ENCODE data around the gene PSMD14.

DNA sequence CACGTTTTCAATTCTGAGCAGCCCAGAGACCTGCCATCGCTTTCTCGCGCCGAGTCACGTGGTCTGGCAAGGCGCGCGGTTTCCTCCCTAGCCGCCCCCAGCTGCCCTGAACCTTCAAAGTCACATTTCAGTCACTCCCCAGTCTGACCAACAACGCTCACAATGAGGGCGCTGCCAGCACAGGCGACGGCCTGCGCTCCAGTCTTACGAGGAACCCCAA is 69.7 kb upstream of the ITGB6 start:
- PRO-cap, result bidirectional peak, plus-strand start at position 134 of the sequence, minus-strand start at position 46 of the sequence

- PRO-cap, result no peak
Measured at GRCh38 chr2:160446289-160446949, 47.2 kb downstream of the RBMS1 start.

- PRO-cap, result no peak
Measured at GRCh38 chr2:160470597-160471244, 22.9 kb downstream of the RBMS1 start.

DNA sequence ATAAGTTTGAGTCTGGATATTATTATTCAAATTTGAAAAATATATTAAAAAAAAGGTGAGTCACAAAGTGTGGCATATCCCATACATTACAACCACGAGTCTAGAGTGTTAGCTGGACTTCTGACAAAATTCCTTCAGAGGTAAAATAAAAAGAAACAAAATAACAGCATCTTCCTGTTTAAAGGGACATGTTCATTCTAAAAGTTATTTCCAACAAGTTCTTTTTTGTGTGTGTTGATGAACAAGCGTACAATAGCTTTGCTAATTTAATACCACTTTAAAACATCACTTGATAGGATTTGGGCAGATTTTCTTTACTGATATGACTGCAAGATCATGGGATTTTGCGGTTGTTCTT is 19.5 kb downstream of the RBMS1 start:
- PRO-cap, result no peak

- PRO-cap, result no peak
Measured at GRCh38 chr2:160491028-160491423, 2.6 kb downstream of the RBMS1 start.

DNA sequence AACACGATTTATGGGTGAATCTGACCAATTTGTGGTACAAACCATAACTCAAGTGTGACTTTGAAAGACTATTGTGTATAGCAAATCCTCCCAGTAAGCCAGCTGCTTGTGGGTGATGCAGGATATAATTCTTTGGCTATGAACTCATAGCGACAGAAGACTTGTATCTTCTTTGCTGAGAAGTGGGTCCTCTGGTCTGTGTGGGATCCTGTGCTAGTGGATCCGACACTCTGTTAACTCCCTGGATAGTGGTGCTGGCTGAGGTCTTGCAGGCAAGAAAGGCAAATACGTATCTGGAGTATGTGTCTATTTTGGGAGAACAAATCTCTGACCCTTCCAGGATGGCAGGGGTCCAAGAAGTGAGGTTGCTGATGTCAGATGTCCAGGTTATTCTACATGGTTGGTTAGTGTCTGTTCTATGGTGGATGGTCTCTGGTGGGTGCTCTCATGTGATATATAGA is 44.9 kb upstream of the RBMS1 start:
- PRO-cap, result no peak

- PRO-cap, result no peak
Measured at GRCh38 chr2:160956611-160956992, 203.6 kb upstream of the TANK start.

GRCh38 chr2:160994222-160994721 is 166.0 kb upstream of the TANK start:
- PRO-cap, result no peak

DNA sequence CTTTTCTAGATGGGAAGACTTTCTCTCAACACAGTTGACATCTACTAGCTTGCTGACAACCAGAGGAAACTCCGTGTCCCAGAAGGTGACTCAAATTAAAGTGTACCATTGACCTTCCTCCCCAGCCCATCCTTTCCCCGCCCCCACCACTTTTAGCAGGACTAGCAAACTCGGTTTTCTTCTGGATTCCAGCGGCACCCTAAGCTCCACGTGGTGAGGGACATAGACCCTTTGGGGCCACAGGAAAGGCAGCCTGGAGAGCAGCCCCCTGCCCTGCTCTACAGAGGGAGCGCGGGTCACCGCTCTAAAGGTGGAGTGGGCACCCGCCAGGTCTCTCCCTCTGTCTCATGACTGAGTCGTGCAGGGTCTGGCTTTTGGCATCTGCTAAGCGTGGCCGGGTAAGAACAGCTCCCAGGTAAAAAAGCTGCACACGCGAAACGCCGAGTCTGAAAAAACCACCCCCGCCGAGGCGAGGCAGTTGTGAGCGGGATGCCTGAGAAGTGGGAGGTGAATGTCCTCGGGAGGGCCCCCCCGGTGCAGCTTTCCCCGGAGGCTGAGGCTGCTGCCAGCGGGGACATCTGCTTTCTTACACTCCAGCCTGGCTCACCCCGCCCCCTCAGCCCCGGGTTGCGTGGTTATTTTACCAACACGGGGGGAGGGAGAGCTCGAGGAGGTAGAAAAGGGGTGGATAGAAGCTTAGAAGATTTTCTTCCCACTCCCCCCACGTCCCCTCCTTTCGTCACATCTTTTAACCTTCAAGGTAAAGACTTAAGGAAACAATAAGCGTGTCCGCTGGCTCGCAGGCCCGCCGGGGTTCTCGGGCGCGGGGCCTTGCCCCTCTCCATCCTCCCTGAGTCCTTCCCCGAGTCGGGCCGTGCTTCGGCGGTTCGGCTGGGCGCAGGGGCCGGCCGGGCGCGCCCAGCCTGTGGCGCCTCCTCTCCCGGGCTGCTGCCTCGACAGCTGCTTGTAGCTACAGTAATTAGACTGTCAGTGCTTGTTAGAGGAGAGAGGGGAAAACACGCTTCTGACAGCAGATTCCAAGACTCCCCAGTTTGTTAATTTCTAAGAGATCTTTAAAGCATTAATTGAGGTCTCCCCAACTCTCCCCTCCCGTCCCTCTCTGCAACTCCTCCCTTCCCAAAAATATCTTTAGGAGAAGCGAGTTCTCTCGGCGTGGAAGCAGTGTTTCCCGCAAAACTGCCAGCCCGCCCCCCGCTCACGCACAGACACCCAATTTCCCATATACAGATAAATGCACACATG is 70.6 kb upstream of the PSMD14 start:
- PRO-cap, result no peak

GRCh38 chr2:161278360-161279604 is 29.4 kb upstream of the PSMD14 start:
- PRO-cap, result no peak

DNA sequence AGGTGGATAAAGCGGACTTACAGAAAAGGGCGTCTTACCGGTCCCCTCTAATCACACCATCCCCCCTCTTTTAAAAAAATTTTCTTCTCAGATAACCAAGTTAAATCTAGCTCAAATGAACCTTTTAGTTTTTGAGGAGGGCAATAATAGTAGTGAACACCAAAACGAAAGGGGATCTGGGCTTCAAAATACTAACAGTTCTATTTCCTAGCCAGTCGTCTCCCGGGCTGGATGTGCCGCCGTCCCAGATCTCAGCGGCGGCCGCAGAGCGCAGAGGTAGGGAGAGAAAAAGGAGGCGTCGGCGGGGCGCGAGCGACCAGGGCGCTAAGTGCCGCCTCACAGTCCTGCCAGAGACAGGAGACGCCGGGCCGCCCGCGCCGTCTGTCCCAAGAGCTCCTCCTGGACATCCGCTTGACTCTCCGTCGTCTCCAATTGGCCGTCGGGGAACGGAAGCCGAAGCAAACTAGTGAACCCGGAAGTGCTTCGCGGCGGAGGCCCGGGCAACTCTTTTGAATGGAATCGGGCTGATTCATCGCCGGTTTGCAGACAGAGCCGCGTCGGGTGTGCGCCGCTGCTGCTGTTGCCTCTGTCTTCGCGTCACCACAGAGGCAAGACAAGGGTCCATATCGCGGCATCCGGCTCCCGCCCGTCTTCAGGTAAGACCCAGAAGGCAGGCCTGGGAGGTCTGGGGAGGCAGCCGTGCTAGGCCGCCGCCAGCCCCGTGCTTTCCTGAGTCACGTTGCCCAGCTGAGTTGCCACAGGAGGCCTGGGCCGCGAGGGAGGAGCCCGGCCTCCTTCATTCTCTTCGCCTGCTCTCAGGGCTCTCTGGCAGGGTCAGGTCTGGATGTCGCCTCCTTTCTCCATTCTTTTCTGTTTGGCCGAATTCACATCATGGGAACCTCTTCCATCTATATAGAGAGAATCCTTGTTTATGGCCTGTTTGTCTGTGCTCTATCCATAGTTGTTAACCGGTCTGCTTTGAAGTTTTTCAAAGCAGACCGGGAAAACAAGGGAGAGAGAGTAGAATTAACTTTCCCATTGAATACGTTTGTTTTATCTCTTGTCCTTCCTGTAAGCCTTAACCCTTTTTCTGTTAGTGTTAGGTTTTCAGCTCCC is at the start of gene PSMD14:
TSS of gene PSMD14 (plus strand) at position 477 of the 1,116 bp plus-strand sequence.
- PRO-cap, result bidirectional peak, plus-strand start at position 478 of the sequence, minus-strand start at position 398 of the sequence

DNA sequence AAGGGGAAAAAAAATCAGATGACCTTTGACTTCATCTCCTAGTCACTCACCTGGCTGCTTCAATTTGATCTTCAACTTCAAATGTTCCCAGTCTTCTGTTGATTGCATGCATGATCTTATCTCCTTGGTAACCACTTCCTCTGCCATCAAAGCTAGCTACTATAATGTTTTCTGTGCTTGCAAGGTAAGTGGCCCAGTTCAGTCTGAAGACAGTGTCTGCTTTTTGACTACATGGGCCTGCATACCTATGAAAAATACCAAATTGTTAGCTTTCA is 62.3 kb downstream of the DPP4 start:
- PRO-cap, result no peak

DNA sequence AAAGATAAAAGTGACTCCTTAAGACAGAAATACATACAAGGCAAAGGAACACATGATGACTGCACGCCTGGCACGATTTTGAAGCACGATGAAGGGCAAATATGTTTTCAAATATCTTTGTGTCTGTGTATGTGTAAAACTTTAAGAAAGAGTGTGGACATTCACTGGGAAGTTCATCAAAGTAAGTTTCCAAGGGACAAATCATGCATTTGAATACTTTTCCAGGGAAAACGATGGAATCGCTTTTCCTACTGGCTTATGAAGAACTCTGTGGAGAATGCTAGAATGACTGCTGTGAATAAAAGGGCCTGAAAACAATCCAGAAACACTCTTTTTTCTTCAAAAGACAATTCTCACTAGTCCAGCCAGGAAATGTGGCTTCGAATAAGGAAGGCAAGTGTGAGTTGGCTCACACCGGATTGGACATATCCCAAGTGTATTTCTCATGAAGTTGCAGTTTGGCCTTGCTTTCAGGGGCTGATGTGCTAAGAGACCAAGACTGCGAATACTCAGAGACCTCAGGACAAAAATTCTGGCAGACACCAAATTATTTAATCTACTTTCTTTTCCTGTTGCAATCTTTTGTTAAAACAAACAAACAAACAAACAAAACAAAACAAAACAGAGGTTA is 54.1 kb downstream of the FIGN start:
- PRO-cap, result no peak

DNA sequence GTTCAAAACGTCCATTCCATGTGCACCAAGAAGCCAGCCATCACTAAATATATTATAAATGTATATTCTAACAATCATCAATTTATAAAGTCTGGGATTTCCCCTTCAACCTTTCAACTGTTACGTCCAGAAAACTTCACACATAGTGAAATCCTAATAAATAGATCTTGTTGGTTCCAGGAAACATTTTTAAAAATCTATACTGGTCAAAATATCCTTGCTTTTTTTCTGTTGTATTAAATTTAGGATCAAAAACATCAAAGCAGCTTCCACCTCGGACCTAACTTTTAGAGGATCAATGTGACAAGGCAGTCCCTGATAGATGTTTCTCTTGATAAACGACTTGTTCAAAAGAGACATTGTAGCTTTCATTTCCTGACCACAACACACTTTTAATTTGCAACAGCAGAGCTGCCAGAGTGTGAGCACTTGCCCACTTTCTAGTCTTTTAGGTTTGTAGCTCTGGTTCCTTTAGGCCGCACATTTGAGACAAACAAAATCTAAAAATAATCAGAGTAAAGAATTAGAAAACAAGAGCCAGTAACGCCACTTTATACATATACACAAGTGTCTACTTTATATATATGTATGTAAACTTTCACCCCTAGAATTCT is 3.2 kb downstream of the FIGN start:
- PRO-cap, result no peak

- PRO-cap, result no peak
Measured at GRCh38 chr2:164754132-164755212, 87.2 kb downstream of the COBLL1 start.

DNA sequence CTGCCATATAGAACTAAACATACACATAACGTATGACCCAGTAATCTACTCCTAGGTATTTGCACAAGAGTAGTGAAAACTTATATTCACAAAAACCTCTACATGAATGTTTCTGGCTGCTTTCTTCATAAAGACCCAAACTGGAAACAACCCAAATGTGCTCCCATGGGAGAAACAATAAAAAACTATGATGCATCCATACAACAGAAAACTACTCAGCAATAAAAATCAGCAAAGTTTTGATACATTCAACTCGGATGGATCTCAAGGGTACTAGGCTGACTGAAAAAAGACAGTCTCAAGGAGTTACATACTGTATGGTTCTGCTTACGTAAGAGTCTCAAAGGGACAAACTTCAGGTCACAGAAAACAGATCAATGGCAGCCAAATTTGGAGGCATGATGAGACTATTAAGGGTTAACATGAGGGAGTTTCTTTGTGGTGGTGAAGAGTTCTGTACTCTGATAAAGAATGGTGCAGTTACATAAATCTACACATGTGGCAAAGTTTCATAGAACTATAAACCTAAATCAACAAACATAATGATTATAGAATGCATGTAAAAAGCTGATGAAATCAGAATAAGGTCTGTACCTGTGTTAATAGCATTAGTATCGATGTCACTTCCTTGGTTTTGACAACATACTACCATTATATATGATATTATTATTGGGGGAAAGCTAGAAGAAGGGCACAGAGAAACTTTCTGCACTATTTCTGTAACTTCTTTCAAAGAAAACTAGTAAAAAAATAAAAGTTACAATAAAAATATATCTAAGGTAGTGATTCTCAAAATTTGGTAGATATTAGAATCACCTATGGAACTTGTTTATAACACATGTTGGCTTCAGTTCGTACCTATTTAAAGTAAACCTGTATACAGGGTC is 81.4 kb downstream of the COBLL1 start:
- PRO-cap, result no peak

DNA sequence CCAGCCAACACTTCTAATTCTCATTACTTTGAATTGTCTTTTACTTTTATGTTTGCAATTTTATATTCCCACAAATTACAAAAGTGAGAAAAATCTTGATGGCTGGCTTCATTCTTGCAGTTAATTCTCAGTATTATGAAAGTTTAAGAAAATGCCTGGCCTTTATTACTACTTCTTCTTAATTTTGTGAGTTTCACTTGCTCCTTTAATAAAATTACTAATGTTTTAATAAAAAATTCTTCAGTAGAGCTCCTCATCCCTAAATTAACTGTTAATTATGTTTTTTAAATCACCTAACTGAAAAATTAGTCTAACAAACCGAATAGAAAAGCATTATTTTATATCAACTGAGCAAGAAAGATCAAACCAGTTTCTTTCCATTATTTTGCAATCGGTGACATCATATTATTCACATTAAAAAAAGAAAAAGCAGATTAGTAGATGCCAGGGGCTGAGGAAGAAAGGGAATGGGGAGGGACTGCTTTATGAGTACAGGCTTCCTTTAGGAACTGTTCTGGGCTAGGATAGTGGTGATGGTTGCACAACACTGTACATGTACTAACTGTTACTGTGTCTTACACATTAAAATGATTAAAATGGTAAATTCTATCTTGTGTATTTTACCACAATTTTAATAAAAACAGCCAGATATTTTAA is 59.4 kb downstream of the COBLL1 start:
- PRO-cap, result no peak

- PRO-cap, result no peak
Measured at GRCh38 chr2:164898241-164898841, 56.7 kb upstream of the COBLL1 start.

DNA sequence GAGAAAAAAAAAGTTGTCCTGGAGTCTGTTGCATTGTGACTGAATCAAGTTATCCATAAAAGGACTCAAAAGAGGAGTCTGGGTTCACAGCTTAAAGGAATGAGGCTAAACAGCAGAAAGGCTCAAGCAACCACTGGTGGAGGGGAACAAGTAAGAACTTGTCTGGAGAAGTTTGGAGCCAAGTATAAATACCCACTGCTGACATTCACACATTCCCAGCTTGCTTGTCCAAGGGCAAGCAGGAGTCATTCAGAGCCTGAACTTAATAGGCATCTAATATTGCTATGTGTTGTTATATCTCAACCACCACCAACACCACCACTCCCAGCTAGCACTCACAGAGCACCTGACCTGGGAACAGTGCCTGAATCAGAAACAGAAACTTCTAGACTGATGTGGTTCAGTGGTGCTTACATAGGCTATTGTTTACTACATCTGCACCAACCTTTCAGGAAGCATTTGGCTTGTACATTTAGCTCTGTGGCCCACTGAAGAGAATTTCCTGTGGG is 36.4 kb upstream of the SLC38A11 start:
- PRO-cap, result no peak

- PRO-cap, result no peak
Measured at GRCh38 chr2:166090502-166090762, 37.4 kb downstream of the SCN1A start.